Bronchial lymph node (tissue), 1 donor: ENCODE measurements around a stretch of chr7.

DNA sequence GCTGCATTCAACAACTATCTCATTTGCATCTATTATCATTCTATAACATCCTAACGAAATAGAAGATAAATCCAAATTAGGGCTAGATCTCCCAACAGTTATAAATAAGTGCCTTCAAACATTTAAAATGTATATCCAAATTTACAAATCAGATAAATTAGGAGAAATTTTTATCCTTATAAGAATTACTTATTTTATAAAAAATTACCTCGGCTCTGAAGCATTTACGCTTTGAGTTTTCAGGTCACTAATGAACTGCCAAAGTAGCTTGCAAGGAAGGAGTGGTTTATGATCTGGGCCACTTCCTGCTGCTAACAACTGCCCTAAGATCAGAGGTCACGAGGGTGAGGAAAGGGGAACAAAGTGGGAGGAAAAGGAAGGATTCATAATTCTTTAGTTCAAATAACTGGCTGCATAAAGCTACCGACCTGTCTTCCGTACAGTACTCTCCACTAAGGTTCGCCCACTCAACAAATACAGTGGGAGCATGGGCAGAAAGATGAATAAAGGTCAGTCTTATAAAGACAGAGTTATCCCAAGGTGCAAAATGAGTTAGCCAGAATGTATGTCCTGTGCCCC lies 66.1 kb downstream of the CREB3L2 start:
- PRO-cap, result no peak

GRCh38 chr7:137975842-137976266 lies 26.0 kb downstream of the CREB3L2 start:
- PRO-cap, result no peak

- PRO-cap, result no peak
Measured at GRCh38 chr7:138665833-138666366, 35.3 kb downstream of the SVOPL start.

DNA sequence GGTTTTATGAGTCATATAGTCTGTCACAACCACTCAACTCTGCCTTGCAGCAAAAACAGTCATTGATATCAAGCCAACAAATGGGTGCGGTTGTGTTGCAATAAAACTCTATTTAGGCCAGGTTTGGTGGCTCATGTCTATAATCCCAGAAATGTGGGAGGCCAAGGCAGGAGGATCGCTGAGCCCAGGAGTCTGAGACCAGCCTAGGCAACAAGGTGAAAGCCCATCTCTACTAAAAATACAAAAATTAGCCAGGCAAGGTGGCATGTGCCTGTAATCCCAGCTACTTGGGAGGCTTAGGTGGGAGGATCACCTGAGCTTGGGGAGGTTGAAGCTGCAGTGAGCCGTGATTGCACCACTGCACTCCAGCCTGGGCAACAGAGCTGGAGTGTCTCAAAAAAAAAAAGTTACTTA lies 66.8 kb upstream of the ATP6V0A4 start:
- PRO-cap, result no peak

GRCh38 chr7:138886343-138886926 lies 88.4 kb upstream of the ATP6V0A4 start:
- PRO-cap, result no peak

- PRO-cap, result no peak
Measured at GRCh38 chr7:138890581-138891601, 90.3 kb downstream of the KIAA1549 start.

GRCh38 chr7:138980436-138980761 lies 790 bp downstream of the KIAA1549 start:
- PRO-cap, result no peak

DNA sequence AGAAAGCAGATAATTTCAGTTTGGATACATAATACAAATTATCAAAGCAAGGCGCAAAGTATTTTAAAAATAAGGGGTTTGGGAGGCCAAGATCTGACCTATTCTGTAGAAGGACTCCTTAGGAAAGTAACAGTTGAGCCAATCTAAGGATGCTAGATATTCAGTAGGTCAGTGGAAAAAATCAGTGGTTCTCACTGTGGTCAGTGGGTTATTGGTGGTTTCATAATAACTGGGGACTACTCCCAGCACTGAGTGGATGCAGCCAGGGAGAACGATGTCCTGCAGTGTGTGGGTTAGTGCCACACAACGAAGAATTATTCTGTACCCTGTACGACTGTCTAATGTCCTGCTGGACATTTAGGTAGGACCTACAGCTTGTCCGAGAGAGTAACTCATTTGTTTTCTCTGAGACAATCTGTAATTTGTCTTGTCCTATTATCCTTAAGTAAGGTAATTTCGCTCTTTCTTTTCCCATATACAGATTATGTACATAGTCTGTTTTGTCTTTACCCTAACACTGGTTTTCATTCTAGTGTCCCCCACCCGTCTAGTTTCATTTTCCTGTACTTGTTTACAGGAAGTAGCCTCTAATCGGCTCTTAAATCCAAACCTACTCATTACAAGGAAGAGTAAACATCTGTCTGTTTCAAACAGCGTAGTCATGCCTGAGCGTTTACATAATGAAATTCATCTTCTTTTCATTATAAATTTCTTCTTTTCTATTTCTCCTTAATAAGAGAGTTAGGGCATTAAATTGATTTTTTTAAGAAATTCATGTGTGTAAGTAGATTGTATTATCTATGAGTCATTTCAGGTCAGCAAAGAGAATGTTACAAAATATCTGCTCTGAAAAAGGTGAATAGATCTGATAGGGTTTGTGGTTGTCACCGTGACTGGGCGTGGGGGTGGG lies 8.1 kb upstream of the ZC3HAV1L start:
- PRO-cap, result unidirectional peak, minus-strand start at position 551 of the sequence; bidirectional peak, plus-strand start at position 649 of the sequence, minus-strand start at position 551 of the sequence

DNA sequence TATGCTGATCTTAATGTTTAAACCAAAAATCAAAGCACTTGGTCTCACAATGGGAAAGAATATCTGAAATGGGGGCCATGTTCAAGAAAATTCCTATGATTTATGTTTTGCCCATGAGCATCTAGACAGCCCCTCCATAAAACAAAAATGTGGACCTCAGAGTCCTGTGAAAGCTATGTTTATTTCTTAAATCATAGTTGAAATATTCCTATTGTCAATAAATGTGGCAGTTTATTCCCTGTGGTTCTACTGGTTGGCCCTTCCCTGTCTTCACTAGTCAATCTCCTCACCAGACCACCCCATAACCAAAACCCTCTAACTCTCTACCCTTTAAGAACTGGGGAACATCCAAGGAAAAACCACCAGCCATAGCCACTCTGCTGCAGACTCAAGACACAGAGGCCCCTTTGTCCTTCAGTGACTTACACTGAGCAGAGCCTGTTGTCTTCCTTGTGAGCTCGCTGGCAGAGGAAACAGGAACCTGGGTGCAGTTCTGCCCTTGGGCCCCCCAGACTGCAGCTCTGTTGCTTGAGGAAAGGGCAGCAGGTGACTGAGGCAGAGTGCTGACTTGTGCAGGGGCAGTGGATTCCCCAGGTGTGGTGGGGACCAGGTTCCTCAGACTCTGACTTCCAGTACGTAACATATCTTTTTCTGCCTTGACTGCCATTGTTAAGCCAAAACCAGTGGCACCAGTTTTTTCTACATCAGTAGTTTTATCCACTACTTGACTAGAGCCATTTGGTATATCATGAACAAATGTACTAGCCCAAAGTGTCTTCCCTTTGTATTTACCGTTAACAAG lies 30.6 kb downstream of the ZC3HAV1 start:
- PRO-cap, result no peak

- PRO-cap, result bidirectional peak, plus-strand start at chr7:139359512, minus-strand start at chr7:139359428
Measured at GRCh38 chr7:139358934-139359564, 645 bp upstream of the LUC7L2 start.

DNA sequence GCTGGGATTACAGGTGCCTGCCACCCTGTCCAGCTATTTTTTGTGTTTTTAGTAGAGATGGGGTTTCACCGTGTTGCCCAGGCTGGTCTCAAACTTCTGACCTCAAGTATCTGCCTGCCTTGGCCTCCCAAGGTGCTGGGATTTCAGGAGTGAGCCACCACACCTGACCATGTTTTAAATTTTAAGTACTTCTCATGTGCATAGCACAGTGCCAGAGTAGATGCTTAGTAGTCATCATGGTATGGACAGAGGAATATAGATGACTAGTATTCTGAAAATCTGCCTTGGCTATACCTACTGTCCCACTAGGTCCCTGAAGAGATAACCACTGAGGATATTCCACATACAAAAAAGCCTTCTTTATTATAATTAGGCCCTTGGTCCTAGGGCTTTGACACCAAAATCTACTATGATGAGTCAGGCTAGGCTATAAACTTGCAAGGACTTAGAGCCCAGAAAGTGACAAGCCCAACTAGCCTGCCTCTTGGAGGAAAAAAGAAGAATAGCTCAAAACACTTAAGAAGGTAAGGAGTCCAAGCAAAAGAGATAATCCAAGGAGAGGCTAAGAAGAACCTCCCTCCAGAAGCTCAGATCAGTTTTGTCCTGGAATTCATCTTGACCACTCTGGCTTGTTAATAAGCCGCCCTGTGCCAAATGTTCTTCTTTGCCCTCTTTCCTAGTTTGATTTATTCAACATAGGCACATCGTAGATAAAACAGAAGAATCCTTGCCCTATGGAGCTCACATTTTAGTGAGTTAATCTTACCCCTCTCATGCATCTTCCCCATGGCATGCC lies 34.1 kb downstream of the LUC7L2 start:
- PRO-cap, result no peak

DNA sequence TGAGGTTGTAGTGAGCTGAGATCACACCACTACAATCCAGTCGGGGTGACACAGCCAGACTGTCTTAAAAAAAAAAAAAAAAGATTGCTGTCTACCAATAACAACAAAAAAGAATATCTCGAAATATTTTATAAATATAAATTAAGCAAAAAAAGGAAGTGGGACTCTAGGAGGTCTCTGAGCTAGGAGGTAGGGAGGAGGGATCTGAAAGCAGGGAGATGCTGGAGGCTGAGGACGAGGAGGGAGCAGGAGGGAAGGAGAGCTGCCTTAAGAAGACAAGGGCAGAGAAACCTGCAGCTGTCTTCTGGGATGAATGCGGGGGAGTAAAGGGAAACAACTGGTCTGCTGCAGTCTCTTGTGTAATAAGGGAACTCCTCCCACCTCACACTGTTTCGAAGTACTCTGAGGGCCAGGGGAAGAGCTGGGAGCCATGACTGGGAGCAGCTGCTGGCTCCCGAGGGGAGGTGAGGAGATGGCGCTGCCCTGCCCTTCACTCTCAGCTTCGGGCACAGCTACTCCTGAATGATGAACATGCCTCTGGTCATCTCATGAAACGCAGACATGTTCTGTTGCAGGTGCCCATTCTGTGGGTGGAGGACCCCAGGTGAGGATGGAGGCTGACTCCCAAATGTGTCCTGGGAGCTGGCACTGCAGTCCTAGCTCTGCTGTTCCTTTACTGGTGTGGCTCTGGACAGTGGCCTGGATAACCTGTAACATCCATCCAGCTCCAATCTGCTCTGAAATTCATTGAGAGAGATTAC lies 65.1 kb downstream of the CLEC2L start:
- PRO-cap, result no peak

GRCh38 chr7:139664739-139665411 lies 112.9 kb downstream of the HIPK2 start:
- PRO-cap, result no peak

GRCh38 chr7:139674794-139675520 lies 102.8 kb downstream of the HIPK2 start:
- PRO-cap, result no peak

DNA sequence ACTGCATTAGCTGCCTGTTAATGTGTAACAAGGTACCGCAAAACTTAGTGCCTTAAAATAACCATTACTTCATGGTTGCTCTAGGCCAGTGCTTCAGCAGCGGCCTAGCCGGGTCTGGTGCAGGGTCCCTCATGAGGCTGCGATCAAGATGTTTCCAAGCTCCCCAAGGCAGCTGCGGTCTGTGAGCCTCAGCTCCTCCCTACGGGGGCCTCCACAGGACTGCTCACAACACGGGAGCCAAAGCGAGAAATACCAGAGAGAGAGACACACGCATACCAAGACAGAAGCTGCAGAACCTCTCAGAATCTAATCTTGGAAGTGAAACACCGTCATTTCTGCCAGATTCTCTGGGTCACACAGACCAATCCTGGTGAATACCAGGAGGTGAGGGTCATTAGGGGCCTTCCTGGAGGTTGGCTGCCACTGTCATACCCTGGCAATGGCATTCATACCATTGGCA lies 94.5 kb downstream of the HIPK2 start:
- PRO-cap, result unidirectional peak, plus-strand start at position 245 of the sequence

DNA sequence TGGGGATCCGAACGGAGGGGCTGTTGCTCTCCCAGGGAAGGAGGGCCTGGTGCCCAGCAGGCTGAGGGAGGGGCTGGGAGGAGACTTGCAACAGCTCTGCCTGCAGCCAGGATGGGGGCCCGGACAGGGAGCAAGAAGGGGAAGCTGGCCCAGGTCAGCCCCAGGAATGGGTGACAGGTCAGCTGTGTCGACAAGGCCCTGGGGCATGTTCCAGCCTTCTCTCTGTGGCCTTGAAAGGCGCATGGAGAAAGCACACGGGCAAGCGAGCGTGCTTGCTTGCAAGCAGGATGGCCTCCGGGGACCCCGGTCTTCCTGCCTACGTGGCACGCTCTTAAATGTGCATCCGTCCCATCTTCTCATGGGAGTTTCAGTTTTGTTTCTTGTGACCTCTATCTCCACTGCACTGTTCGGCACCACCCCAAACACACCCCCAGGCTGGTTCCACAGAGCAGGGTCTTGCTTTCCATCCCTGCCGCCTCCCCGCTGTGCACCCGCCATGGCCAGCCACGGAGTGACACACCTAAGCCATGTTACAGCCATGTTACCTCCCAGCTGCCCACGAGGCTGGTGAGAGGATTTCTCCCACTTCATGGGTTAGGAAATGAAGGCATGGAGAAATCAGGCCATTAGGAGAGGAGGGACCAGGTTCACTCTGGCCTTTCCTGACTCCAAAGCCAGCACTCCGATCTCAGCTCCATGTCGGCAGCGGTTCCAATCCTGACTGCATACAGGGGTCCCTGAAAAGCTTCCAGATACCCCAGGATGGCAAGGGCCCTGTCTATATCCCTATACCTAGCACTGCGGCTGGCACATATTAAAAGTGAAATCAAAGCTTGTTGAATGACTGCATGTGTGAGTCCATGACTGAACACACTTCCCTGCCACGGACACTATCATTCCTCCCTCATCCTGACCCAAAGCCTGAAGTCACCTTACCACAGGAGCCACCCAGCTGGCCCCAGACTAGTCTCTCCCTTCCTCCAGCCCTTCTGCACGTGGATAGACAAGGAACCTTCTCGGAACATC lies 63.1 kb downstream of the HIPK2 start:
- PRO-cap, result bidirectional peak, plus-strand start at position 398 of the sequence, minus-strand start at position 305 of the sequence

DNA sequence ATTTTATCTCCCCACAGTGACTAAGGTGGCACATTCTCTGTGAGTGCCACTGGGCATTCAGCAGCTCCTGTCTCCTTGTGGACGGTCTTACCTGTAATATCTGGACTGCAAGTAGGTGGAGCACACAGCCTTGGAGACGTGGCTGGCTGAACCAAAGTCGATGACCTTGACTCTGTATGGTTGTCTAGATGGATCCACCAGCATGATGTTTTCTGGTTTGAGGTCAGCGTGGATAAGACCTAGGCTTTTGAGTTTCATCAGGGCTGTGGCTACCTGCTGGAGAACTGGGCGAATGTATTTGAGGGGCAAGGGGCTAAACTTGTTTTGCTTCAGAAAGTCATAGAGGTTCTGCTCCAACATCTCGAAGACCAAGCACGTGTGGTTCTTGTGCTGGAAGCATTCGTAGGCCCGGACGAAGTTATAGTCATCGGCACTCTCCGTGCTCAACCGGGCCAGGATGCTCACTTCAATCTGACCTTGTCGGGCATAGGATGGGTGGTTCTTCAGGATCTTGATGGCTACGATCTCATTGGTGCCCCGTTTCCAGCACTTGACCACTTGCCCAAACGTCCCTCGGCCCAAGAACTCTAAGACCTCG lies 61.9 kb downstream of the HIPK2 start:
- PRO-cap, result no peak

DNA sequence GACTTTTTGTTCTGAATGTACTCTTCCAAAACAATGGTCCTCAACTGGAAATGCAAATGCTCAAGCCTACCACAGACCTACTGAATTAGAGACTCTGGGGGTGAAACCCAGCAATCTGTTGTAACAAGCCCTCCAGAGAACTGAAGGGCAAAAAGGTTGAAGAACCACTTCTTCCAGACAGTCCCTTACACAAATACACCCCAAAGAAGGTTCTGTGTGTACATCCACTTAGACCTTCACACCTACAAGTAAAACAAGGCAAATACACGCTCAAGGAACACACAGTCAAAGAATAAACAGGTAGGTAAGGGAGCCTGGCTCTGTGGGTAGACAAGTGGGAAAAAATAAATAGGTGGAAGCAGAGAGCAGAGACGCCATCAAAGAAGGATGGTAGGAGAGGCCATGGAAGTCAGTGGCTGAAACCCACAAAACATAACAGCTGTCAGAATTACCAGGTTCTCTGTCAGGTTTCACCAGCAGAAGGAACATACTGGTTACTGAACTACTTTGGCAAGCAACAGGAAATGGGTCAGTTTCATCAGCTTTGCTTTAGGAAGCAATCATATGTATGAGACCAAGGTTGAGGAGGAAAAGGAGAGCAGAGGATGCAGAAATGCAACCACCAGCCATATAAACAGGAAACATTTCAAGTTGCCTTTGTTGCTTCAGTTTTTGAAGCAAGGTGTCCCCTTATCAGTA lies 10.5 kb downstream of the HIPK2 start:
- PRO-cap, result bidirectional peak, plus-strand start at position 577 of the sequence, minus-strand start at position 475 of the sequence

- PRO-cap, result no peak
Measured at GRCh38 chr7:139777413-139777578, 502 bp downstream of the HIPK2 start.

DNA sequence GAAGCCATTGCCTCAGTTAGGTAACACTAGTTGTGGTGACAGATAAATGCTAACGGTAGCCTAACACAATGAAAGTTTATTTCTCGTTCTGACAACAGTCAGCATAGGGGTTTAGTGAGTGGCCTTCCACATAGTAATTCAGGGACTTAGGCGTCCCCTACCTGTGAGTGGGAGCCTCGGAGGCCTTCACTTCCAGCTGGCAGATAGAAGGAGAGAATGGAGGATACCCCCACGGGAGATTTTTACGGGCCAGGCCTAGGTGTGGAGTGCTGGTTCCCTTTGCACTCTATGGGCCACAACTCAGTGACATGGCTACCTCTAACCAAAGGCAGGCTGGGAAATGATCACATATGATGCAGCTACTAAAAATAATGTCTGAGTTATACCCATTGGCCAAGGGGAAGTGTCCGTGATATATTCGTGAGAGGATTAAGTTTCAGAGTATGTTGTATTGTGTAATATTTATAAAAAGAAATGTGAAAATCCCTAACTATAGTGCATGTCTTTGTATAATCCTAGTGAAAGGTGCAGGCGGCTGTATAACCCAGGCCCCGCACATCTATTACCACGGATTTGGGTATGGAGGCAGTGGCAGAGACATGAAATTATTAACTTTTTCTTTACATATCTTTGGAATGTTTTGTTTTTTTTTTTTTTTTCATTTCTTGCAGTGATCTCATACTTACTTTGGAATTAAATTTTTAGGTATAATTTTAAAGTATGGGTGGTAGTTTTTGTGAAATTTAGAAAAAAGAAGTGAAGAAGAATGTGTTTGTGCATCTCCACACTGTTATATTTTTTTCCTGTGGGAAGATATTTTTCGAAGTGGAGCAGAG lies 13.6 kb upstream of the HIPK2 start:
- PRO-cap, result no peak